Sternocleidomastoid (tissue), 1 donor: ENCODE results near the genes PKN2 and GBP3.

DNA sequence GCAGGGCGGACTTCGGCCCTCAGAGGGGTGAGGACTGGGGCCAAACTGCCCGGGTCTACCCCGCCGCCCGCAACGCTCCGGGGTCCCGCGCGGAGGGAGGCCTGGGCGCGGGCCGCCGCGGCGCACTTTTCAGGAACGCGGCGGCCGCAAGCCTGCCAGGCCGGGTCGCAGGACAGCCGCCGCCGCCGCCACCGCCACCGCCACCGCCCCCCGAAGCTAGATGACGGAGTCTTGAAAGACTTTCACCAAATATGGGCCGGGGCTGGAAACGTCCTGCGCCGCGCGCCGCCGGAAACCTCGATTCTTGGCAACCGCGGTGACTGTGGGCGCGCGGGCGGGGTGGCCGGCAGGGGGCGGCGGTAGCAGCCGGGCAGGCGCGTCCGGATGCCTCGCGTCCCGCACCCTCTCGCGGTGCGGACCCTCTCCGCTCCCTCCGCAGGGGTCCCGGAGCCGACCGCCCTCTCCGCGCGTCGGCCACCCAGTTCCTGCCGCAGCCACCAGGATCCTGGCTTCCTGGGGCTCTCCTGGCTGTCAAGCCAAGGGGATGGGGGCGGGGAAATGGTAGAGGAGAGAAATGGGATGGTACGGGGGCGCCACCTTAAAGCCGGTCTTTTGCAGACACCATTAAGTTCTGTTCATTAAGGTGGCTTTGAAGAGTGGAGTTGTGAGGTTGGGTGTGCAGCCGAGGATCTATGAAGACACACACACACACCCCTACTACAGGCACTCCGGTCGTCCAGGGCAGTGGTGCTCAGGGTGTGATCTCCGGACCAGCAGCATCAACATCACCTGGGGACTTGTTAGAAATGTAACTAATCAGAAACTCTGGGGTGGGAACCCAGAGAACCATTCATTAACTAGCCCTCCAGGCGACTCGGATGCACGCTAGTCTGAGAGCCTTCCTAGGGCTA, 3.5 kb upstream of the CCN1 start:
- PRO-cap = bidirectional peak, plus-strand start at position 22 of the sequence, minus-strand start outside the sequence; bidirectional peak, plus-strand start at position 349 of the sequence, minus-strand start at position 205 of the sequence; bidirectional peak, plus-strand start at position 564 of the sequence, minus-strand start at position 484 of the sequence

- PRO-cap = no peak
Measured at GRCh38 chr1:86155081-86155789, 1.3 kb downstream of the COL24A1 start.

DNA sequence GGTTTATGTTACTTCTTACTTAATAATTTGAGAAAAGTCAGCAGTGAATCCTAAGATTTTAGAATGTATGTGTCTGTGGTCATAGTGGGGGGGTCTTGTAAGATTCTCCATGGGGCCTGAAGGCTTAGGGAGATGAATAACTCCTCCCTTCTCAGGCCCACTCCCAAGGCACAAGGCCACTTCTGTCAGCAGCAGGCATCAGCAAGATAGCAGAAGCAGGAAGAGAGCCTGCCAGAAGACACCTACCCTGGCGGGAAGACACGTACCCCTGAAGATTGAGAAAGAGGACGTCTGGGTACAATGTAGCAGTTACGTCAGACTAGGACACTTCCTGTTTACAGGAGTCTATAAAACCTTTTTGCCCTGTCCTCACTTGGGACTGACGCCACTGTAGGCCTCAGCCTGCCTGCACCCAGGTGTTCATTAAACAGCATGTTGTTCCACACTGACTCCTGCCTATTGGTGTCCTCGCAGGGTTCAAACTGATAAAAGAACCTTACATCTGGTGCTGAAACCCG, 56.8 kb downstream of the ODF2L start:
- PRO-cap = no peak

GRCh38 chr1:86735738-86736197, 31.4 kb downstream of the SH3GLB1 start:
- PRO-cap = no peak

DNA sequence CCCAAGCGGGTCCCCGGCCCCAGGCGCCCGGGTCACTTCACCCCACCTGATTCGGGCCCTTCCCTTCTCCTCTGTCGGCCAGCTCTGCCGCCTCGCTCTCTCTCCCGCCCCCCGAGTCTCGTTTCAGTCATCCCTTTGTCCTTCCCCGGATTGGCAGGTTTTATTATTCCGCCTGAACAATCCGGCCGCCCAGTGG, 559 bp upstream of the LMO4 start:
- PRO-cap = bidirectional peak, plus-strand start outside the sequence, minus-strand start at position 117 of the sequence

DNA sequence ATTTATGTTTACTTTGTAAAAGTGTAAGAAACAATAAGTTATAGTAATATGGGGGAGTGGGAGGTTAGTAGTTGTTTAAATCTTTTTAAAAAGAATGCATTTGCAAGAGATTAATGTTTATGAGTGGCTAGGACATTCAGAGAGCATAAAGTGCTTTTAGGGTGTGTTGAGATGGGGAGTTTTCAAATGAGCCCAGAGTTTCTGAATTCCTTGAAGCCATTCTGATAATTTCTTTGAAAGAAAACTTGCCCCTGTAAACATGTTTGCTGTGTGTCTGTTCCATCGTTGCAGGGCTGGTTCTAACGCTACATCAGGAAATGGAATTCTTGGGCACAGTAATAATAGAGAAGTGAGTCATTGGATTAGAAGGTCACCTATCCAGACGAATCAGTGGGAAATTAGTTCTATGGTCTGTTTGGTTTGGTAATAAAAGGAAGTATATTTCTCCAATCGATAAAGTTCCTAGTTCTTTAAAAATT, 64.0 kb downstream of the LMO4 start:
- PRO-cap = no peak

- PRO-cap = bidirectional peak, plus-strand start at chr1:88684345, minus-strand start at chr1:88683964; bidirectional peak, plus-strand start at chr1:88684649, minus-strand start at chr1:88684742
Measured at GRCh38 chr1:88683926-88684842, at the start of gene PKN2. PKN2 (plus strand) TSS chr1:88684273.

- PRO-cap = no peak
Measured at GRCh38 chr1:88794352-88794629, 97.1 kb downstream of the GTF2B start.

- PRO-cap = no peak
Measured at GRCh38 chr1:88837669-88837936, 53.8 kb downstream of the GTF2B start.

DNA sequence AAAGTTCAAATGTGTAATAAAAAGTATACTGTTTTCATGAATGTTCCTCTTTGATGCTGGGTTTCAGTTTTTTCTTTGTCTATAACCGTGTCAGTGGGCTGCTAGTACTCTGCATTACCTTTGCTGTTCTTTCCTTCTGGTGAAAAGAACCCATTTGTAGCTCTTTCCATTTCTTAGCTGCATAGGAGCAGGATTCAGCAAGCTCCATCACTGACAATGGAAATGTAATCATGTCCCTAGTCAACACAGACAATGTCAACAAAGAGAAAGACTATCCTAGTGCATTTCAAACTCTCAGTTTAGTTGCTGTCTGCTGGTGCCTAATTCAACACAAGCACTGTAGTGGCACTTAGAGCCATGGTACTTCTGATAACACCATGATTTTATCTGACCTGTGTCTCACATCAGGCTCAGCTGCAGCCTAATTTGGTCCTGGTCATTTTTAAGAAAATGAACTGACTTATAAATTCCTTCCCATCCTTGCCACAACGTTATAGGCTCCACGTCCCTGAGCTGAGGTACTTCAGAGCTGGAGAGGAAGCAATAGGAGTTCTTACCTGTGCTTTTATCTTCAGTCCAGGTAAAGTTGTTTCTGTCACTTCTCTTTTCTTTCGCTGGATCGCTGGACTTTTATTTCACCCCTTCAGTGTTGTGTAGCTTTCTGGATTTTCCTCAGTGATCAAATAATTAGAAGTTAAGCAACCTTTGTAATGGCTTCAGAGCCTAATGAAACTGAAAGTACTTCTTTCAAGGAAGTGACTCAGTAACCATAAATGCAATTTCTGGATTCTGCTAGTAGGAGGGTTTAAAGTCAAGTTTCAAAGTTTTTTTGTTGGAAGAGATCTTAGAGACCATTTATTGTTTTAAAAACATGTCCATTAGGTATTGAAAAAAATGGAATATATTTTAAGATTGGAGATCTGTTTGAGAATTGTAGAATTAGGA, at the start of gene GBP3:
Gene GBP3 (minus strand): TSS at position 740 of the 945 bp plus-strand sequence.
- PRO-cap = unidirectional peak, plus-strand start at position 302 of the sequence; unidirectional peak, minus-strand start at position 681 of the sequence

GRCh38 chr1:89116031-89116669, 9.8 kb downstream of the GBP2 start:
- PRO-cap = no peak

GRCh38 chr1:89545211-89546083, 20.8 kb downstream of the LRRC8B start:
- PRO-cap = no peak

DNA sequence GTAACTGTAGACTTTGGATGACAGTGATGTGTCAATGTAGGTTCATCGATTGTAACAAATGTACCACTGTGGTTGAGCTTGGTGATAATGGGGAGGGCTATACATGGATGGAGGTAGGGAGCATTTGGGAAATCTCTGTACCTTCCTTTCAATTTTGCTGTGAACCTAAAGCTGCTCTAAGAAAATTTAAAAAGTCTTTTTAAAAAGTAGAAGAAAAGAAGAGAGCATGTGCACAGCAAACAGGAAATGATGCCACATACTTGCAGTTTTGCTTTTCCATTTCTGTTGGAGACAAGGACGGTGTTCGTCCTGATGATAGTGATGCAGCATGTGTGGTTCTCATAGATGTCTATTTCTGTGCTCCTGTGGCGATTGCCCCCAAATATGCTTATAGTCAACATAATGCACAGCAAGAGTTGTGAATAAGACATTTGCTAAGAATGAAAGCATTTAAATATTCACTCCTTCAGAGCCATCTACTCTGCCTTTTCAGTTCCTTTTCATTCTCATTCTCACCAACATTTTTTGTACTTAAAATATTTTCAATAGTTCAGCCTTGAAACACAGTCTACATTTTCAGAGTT, 66.5 kb downstream of the LRRC8C start:
- PRO-cap = no peak

DNA sequence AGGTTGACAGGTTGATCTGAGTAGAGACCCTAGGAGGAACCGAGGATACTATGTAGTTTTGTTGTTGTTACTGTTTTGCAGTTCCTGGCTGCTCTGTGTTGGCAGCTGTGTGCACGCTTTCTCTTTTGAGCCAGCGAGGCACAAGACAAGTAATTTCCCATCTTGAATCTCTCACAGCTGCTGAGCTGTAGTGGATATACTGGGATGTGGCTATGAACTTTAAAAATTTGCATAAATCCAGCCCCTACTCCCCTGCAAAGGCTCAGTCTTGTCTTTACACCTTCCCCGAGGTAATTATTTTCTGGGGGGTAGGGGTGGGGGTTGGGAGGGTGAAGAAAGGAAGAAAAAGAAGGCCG, 22.1 kb downstream of the LRRC8D start:
- PRO-cap = no peak

DNA sequence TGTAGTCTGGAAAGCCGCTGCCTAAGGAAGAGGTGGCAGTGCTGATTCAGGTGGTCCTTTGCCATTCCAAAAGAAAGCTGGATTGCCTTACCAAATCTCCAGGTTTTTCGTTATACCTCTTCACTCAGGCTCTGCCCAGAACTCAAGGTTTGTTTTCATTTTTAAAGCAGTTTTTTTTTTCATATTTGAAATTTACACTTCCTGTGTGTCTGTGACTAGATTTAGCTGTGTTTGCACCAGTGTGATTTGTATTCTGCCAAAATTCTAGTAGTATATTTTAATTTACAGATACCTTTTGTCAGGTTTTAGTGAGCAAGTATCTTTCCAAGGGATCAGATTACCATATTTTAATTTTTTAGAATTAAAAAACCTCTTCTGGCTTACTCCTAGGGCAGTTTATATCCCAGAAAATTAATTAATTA, 25.7 kb downstream of the LRRC8D start:
- PRO-cap = no peak

GRCh38 chr1:89855607-89856127, 34.8 kb downstream of the LRRC8D start:
- PRO-cap = no peak

GRCh38 chr1:89870858-89871687, 50.2 kb downstream of the LRRC8D start:
- PRO-cap = no peak

- PRO-cap = no peak
Measured at GRCh38 chr1:89897950-89898575, 77.2 kb downstream of the LRRC8D start.

DNA sequence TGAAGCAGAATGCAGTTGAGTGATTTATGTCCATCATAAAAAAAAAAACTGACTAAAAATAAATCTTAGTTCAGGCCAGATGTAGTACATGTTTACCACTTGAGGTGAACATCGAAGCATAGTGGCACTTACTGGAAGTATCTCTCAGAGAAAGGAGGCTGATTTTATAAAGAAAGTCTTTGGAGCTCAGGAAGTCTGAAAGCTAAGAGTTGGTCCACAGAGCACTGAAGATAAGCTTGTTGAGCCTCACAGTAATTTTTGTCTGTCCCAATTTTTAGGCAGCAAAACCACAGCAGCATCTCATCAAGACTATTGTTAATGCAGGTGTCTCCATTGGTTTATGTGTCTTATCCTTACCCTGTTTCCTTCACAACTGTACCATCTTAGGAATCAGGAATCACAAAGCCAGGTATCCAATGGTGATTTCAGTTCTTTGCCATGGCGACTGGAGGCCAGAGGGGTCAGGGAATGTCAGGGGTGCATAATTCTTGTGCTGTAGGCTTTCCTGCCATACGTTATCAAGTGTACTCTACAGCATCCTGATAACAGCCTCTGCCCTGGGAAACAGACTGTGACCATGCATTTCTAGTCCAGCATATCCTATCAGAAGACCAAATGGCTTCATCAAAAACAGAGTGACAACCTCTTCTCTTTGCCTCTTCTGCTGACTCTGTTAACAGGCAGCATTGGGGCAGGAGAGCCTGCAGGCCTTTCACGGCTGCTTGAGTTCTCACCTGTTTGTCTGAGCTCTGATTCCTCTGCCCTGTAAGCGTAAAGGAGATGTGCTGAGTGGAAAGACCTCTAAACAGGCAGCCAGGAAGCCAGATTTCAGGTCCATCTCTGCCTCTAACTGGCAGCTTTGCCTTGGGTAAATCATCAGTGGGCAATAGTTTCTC, 79.9 kb downstream of the LRRC8D start:
- PRO-cap = no peak

- PRO-cap = no peak
Measured at GRCh38 chr1:89942703-89943249, 52.1 kb upstream of the ZNF326 start.